Monocyte (primary cell): ENCODE measurements around a stretch of chr3.

DNA sequence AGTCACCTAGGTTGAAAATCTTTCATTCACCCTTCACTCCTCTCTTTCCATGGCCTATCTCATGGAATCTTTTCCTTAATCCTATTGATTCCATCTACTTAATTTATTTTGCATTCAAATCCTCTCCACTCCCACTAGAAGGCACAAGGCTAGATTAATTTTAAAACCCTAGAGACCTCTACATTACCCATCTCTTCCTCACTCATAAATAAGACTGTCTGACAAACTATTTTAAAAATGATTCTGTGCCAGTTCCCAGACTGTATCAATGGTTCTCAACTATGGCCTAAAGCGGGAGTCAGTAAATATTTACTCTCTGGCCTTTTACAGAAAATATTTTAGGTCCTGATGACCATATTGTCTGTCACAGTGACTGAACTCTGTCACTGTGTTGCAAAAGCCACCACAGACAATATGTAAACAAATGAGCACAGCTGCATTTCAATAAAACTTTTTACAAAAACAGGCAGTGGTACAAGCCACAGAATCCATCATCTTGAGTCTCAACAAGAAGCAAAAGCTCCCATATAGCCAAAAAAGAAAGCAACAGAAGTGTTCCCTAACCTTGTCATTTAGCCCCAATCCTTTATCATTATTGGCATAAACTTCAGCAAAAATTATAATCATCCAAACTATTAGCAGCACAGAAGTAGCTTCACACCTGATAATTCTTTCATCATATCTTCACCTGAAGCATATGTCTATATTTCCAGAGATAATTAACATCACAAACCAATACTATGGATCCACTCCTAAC lies 45.3 kb downstream of the PLOD2 start:
- PRO-cap, 2 experiments: no peak in any of the 2 experiments

- PRO-cap, 2 experiments: no peak in any of the 2 experiments
Observed at GRCh38 chr3:146164804-146165521, 4.0 kb upstream of the PLOD2 start.

- PRO-cap, 2 experiments: no peak in any of the 2 experiments
Observed at GRCh38 chr3:146221835-146223249, 28.6 kb downstream of the PLSCR4 start.

DNA sequence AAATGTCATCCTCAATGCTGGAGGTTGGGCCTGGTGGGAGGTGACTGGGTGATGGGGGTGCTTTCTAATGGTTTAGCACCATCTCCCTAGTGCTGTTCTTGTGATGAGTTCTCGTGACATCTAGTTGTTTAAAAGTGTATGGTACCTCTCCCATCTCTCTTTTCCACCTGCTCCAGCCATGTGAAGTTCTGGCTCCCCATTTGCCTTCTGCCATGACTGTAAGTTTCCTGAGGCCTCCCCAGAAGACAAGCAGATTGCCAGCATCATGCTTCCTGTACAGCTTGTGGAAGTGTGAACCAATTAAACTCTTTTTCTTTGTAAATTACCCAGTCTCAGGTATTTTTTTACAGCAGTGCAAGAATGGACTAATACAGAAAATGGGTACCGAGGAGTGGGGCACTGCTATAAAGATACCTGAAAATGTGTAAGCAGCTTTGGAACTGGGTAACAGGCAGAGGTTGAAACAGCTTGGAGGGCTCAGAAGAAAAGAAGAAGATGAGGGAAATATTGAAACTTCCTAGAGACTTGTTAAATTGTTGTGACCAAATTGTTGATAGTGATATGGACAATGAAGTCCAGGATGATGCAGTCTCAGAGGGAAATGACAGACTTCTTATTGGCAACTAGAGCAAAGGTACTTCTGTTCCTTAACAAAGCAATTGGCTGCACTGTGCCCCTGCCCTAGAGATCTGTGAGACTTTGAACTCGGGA lies 15.6 kb downstream of the PLSCR4 start:
- PRO-cap, 2 experiments: no peak in any of the 2 experiments

DNA sequence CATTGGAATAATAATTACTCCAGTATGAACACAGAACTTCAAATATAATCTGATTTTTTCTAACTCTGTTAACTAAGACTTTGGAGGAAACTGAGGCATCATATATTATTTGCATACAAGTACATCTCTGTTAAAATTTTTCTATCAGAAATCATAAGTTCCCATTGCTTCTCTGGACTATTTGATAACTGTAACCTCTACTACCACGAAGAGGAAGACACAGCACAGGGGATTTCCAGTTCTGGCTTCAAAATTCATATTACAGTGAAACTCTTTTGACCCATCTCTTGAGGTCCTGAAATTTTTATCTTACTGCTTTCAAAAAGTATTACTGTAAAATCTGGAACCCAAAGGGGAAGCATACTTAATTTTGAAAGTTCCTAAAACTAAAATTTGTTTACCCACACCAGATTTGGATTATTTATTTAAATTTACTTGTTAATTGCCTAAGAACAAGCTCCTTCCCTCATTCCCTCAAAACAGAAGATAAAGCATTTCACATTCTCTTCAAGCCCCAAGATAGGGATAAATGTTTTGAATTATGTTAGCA lies 4.1 kb downstream of the PLSCR1 start:
- PRO-cap, 2 experiments: no peak in any of the 2 experiments

DNA sequence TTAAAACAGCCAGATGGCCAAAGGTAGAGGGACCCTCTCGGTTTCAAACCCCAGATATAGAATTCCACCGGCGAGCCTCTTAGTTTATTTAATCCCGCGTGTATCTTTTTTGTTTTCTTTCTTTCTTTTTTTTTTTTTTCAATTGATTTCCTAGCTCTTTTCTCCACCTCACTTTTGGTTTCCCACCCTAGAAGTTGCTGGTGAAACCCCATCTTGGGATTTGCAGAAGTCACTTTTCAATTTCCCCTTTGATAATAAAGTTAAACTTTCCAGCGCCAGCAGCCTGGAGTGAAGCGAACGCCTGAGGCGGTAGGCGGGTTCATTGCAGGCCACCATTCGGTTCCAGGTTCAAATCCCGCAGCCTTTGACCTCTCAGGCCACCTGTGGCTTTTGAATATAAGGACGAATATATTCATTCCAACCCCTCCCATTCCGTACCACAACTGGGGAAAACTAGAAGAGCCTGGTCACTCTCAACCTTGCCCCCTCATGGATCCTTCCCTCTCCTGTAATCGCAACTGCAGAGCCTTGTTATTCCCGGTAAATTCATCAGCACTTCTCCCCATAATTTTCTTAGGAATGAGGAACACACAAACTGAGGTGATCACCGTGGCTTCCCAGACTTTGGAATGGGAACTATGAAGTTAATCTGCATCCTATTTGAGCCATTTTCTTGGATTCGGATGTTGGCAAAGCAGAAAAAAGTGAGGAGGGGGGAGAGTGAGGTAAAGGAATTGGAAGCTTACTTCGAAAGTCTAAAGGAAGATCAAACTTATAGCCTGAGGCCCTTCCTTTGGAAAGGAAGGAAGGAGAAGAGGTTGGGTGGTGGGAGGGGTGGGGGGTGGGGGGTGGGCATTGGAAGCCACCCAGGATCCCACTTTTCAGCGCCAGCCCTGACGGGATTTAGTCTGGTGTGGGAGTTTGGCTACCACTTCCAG lies 35.2 kb downstream of the ZIC4 start:
- PRO-cap, 2 experiments: peak in 2 of 2 experiments; most common plus-strand start position 59 of the sequence (in 2)

GRCh38 chr3:147404425-147405238 lies 1.7 kb downstream of the ZIC4 start:
- PRO-cap, 2 experiments: no peak in any of the 2 experiments

- PRO-cap, 2 experiments: no peak in any of the 2 experiments
Observed at GRCh38 chr3:147409480-147410558, 654 bp downstream of the ZIC1 start.

GRCh38 chr3:147410559-147411375 lies 1.6 kb downstream of the ZIC1 start:
- PRO-cap, 2 experiments: no peak in any of the 2 experiments

DNA sequence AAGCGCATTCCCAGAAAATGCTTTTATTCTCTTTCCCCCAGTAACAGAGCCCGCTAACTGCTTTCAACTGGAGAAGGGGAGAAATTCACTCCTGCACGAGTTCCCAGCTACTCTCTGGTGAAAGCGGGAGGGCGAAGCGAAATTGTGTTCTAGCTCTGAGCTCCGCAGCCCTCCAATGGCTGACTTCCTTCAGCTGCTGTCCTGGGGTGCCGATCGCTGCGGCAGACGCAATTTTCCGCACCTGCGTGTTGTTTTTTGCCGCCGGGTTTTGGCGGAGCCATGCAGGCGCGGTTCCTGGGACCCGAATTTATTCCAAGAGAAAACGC lies 14.0 kb downstream of the ZIC1 start:
- PRO-cap, 2 experiments: no peak in any of the 2 experiments

GRCh38 chr3:148712261-148712707 lies 14.6 kb downstream of the AGTR1 start:
- PRO-cap, 2 experiments: no peak in any of the 2 experiments

GRCh38 chr3:148737052-148737307 lies 39.3 kb downstream of the AGTR1 start:
- PRO-cap, 2 experiments: no peak in any of the 2 experiments

DNA sequence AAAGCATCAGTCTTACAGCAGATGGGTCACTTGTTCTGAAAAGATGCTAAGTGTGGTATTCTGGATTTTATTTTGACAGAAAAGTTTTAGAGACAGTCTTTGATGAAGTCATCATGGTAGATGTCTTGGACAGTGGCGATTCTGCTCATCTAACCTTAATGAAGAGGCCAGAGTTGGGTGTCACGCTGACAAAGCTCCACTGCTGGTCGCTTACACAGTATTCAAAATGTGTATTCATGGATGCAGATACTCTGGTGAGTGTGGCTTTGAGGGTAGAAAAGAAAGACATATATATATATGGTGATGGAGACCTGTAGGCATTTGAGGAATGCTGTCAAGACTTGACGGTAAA lies 4.9 kb downstream of the GYG1 start:
- PRO-cap, 2 experiments: no peak in any of the 2 experiments

- PRO-cap, 2 experiments: no peak in any of the 2 experiments
Observed at GRCh38 chr3:149186472-149186941, 35.1 kb downstream of the CP start.

GRCh38 chr3:149208822-149209557 lies 12.6 kb downstream of the CP start:
- PRO-cap, 2 experiments: no peak in any of the 2 experiments

- PRO-cap, 2 experiments: no peak in any of the 2 experiments
Observed at GRCh38 chr3:149215371-149215988, 6.1 kb downstream of the CP start.

GRCh38 chr3:149370754-149372071 lies 6.2 kb downstream of the TM4SF1 start:
- PRO-cap, 2 experiments: no peak in any of the 2 experiments

DNA sequence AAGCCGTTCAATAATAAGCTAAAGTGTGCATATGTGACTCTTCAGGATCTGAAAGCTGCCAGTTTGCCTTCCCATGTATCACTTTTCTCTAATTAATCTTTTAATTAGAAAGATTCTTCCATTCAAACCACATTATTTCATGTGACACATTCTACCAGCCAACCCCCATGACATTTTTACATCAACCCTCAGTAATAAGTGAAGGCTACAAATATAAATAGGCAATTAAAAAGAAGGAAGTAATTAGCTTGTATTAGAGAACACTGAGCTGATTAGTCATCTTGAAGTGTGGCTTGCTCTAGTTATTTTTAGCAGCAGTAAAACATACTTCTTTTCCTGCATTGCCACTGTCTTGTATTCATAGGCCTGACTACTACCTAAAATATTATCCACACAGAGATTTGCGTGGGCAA lies 31.7 kb upstream of the TM4SF4 start:
- PRO-cap, 2 experiments: no peak in any of the 2 experiments

GRCh38 chr3:149518673-149519497 lies 44.4 kb downstream of the TM4SF4 start:
- PRO-cap, 2 experiments: no peak in any of the 2 experiments

DNA sequence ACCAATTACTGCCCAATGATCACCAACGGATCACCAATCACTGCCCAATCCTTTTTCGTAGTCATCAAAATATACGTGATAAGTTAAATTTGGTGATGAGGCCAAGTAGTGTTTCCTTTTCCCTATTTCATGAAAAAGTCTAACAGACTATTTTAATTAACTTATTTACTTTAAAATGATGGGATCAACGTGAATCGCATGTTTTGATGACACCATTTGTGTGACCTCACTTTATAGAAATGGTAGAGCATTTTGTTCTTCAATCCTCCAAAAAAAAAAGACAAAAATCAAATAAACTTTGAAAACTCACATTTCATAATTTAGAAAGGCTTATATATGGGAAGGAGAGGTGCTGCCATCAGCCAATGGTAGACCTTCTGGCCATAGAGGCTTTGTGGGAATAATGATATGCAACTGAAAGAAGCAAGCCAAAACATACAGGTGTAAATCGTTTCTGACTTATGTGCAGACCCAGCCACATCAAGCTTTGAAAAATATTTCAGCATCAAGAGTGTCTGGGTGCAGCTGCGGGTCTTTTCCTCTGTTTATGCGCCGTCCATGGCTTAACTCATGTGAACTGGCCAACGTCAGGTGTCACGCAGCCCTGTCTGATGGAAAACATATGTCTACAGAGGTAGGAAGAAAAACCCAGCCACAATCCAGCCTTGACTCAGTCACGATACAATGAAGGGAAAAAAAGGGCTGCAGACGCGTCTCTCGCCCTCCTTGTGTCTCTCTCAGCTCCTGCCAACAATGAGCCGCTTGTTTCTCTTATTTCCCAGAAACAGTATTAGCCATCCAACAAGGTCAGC lies 79.0 kb downstream of the TM4SF4 start:
- PRO-cap, 2 experiments: no peak in any of the 2 experiments